ENCODE measurements around a stretch of chr3.

GRCh38 chr3:60470079-60470871 lies 781.0 kb downstream of the FHIT start:
- RRBS: no CpG with 5 or more reads among the region's 6 CpGs

- RRBS: no CpG with 5 or more reads among the region's 1 CpG
Measured at GRCh38 chr3:60932686-60933035, 318.6 kb downstream of the FHIT start.

DNA sequence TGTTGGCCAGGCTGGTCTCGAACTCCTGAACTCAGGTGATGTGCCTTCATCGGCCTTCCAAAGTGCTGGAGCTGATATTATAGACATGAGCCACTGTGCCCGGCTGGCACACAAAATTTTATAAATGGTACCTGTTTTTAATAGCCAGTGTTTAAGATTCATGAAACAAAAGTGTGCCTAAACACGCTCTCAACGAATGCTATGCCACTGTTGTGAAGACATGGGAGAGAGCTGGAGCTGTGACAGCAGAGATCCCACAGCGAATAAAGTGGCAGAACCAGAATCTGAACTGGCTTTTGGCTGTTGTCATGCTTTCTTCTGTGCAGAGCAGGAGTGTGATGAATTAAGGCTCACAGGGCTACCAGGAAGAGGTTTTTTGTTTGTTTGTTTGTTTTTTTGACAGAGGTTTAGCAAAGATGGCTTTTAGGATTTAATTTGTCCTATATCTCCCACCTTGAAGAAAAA lies 14.5 kb downstream of the PTPRG start:
- RRBS: no CpG with 5 or more reads among the region's 6 CpGs

GRCh38 chr3:61688151-61688720 lies 126.9 kb downstream of the PTPRG start:
- RRBS: no CpG with 5 or more reads among the region's 13 CpGs

GRCh38 chr3:61767209-61768217 lies 206.1 kb downstream of the PTPRG start:
- RRBS: no CpG with 5 or more reads among the region's 6 CpGs

GRCh38 chr3:61880159-61880821 lies 318.9 kb downstream of the PTPRG start:
- RRBS: no CpG with 5 or more reads among the region's 14 CpGs

- RRBS: no CpG with 5 or more reads among the region's 7 CpGs
Measured at GRCh38 chr3:62031174-62031624, 287.6 kb upstream of the C3orf14 start.

DNA sequence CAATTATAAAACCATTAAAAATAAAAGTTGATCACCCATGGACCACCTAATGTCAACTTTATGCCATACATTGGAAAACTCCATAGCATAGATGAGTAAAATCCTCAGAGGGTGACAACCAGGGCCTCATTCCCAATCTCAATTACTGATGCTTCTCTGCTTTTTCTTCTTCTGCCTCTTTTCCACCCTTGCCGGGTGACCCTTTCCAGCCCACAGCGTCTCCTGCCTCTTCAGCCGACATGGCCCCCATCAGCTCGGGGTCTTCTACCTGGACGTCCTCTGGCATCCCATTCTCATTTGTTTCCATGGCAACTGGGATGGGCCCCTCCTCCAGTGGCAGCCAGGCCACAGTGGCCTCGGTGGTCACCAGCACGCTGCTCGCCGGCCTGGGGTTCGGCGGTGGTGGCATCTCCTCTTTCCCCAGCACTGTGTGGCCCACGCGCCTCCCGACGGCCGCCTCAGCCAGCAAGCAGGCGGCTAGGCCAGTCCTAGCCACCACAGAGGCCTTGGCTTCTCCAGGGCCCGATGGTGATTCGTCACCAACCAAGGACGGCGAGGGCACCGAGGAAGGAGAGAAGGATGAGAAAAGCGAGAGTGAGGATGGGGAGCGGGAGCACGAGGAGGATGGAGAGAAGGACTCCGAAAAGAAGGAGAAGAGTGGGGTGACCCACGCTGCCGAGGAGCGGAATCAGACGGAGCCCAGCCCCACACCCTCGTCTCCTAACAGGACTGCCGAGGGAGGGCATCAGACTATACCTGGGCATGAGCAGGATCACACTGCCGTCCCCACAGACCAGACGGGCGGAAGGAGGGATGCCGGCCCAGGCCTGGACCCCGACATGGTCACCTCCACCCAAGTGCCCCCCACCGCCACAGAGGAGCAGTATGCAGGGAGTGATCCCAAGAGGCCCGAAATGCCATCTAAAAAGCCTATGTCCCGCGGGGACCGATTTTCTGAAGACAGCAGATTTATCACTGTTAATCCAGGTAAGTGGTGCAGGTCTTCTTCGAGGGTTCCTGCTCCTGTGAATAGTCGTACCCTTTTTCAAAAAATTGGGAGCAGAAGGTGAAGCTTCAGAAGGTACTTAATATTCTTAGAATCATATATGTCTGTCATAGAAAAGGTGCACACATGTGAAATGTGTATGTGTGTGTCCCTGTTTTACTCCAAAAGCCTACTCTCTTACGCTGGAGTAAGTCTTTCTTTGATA lies 115.5 kb upstream of the C3orf14 start:
- RRBS: no CpG with 5 or more reads among the region's 45 CpGs

DNA sequence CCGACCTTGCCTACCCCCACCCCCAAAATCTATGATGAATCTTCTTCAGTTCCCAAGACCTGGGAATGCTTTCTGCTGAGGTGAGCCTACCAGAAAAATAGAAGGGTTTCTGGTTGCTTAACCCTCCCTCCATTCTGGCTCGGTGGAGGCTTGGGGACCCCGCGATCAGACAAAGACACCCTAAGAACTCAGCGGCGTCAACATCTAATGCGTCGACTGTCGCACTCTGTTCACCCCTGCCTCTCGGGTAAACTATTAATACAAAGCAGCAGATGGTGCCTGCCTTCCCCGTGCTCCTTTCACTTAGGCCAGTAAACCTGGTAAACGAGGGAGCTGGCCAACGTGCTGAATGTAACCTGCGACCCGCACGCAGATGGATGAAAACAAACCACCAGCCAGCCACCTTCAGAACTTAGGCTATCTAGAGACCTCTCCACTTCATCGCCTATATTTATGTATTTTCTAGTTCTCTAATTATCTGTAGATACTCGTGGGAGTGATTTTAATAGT lies 800 bp upstream of the CADPS start:
- RRBS: no CpG with 5 or more reads among the region's 18 CpGs

- RRBS: no CpG with 5 or more reads among the region's 8 CpGs
Measured at GRCh38 chr3:62940839-62941536, 65.8 kb upstream of the CADPS start.

- RRBS: no CpG with 5 or more reads among the region's 13 CpGs
Measured at GRCh38 chr3:63645406-63645850, 7.0 kb upstream of the SNTN start.

DNA sequence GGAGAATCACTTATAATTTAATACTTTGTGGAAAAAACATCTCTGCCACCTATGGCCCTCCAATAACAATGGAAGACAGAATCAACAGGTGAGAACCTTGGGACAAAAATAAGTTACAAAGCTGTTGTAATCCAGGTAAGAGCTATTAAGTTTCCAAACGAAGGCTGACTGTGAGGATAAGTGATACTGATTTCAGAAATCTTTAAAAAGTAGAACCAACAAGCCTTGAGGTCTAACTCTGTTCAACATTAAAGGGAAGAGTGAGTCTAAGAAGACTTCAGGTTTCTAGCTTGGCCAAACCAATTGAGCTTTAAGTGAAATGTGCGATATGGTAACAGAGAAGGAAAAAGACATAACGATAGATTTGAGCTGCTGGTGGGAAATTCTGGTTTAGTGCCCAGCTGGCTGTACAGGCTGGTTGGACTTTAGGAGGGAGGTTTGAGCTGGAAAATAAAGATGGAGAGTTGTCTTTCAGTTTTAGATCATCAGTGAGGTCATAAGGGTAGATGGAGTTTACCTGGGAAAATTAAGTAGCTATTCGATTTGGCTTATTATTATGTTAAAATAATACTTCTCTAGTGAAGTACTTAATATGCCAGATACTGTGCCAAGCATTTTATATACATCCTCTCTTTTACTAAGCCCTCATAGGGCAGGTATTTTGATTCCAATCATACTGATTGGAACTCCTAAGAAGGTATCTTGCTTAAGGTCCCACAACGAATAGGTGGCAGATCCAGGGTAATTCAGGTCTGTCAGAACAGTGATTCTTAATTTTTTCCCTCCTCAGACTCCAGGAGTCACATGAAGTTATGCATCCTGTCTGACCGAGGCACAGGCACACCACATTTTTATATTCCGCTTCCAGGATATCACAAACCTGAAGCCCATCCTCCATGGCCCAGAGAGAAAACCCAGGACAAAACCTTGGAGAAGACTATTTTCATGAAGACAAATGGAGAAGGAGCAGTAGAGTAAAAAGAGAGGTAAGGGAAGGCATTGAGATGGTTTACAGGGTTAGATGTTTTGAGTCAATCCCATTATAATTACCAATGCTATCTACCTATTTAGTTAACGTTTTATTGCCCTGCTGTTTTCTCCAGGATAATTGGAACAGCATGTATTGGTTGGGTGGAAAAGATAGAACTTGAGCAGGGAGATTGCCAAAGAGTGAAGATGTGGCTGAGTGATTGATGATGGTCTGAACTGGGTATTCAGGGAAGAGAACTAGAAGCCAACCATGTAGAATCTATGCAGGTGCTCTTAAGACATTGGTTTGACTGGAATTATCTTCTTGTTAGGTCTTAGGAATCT lies 17.8 kb downstream of the PSMD6 start:
- RRBS: no CpG with 5 or more reads among the region's 8 CpGs

GRCh38 chr3:64162810-64163601 lies 62.3 kb downstream of the PRICKLE2 start:
- RRBS: no CpG with 5 or more reads among the region's 7 CpGs

DNA sequence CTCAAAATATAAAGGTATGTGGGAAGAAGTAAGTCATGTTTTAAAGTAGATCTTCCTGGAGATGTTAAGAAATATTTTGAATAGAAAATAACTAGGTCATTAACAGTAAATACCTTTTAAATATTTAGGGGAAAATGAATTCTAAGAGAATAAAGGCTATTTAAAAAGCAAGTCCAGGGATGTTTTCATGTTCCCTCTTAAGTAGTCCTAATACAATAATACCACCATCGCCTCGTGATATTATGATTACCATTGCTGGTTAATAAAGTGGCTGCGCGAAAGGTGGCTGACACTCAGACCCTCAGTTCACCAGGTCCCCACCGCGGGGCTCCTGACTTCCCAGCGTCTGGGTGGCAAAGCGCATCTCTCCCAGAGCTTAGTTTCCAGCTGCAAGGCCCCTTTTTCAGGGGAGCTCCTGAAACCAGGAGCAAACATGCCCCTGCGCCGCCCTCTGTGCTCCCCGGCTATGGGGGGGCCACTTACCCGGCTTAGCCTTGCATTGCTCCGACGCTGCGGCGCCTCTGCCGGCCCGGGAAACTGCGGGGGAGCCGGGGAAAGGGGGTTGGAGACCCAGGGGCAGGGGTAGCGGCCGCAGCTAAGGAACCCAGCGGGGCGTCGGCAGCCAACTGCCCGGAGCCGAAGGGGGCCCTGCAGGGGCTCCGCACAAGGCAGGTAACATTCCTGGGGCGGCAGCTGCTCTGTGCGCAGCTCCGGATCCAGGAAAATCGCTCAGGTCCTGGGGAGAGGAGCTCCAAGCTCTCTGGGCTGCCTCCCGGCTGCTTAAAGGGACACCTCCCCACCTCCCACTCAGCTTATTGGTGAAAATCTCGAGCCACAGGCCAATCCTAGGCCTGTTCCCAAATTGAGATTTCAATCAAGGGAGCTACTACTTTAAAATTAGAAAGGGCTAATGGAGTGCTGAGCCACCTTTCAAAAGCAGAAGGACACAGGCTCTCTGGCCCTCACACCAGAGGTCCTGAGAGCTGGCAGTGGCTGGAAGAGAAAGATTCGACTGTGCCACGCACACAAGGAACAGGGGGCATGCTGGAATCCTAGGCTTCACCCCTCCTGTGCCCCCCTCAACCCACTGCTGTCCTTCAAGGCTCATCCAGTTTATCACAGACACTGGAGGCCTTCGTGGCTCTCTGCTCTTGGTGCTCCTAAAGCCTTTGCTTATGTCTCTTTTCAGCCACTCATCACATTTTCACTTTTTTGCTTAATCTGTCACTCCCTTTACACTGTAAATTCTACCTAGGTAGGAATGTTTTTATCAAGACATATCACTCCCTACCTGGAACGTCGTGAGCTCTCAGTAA lies 42.6 kb upstream of the PRICKLE2 start:
- RRBS: 74% methylated on average over 18 of the region's 39 CpGs

- RRBS: no CpG with 5 or more reads among the region's 8 CpGs
Measured at GRCh38 chr3:65030070-65030998, 342.5 kb upstream of the ADAMTS9 start.

DNA sequence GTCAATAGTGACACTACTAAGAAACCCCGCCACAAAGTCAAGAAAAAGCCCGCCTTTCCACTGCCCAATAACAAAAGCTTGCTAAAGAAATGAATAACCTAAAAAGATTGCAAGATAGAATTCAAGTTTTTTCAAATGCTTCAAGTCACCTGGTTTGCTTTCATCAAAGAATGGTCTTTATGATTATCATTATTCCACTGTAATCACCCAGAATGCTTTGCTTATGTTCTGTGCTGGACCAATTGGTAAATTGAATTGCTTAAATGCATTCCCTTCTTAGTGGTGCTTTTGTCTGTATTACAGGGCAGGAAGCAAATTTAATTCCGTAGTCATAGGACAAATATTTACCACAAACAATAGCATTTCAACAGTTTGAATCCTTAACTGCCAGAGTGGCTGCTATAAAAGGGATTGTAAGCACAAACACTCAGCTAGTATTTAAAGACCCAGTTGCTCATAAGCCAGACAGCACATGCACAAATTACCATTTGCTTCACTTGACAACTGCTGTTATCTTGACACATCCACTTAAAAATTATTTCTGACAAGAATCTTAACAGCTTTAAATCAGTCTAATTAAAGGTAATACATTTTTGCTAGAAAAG lies 490.0 kb upstream of the ADAMTS9 start:
- RRBS: no CpG with 5 or more reads among the region's 3 CpGs

GRCh38 chr3:65181625-65182089 lies 493.9 kb upstream of the ADAMTS9 start:
- RRBS: no CpG with 5 or more reads among the region's 3 CpGs

GRCh38 chr3:65485764-65486214 lies 552.9 kb downstream of the MAGI1 start:
- RRBS: no CpG with 5 or more reads among the region's 3 CpGs

DNA sequence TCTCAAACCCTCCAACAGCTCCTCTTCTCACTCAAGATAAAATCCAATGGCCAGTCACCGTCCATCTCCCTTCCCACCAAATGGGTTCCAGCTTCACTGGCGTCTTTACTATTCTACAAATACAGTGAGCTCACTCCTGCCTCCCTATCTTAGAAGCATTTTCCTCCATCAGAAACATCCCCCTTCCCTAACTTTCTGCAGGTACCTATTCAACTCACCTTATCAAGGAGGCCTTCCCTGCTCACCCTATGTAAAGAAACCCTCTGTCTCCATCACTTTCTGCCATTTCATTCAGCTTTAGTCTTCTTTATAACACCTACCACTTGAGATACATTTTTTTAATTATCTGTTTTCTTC lies 342.7 kb downstream of the MAGI1 start:
- RRBS: no CpG with 5 or more reads among the region's 2 CpGs

DNA sequence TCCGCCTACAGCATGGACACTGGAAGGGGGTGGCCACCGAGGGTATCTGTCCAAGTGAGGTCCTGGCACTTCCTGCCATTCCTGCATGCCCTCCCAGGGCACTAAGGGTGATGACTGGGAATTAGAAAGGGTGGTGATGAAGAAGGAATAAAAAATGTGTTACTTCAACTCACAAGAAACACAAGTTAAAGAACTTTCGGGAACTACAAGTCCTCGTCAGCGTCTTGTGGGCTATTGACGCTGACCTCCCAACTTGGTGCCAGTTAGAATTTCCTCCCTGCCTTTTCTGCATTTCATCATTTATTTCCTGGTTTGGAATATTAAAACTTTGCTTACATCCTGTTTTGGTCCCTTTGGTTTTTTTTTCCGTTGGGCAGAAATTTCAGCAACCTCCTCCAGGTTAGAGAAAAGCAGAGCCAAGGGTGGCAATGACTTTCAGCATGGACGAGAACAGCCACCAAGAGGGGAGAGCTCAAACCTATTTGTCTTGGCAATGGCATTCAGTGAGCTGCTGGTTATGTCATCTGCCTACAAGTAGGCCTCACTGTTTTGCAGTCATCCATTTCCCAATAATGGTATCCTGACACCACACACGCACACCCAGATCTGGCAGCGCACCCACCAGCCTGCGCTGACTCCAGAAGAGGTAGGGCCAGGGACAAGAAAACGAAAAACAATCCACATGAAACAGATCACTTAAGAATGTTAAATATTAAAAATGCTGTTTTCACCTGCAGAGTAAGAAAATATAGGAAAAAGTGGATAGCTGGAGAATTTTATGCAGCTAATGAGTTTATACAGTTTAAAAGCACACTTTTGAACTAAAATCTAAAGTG lies 92.4 kb downstream of the MAGI1 start:
- RRBS: no CpG with 5 or more reads among the region's 12 CpGs

All from HCT116 (cell line).